Neuron (in vitro differentiated cells): ENCODE measurements around the genes OR4K14, TTC5 and RNASE12.

DNA sequence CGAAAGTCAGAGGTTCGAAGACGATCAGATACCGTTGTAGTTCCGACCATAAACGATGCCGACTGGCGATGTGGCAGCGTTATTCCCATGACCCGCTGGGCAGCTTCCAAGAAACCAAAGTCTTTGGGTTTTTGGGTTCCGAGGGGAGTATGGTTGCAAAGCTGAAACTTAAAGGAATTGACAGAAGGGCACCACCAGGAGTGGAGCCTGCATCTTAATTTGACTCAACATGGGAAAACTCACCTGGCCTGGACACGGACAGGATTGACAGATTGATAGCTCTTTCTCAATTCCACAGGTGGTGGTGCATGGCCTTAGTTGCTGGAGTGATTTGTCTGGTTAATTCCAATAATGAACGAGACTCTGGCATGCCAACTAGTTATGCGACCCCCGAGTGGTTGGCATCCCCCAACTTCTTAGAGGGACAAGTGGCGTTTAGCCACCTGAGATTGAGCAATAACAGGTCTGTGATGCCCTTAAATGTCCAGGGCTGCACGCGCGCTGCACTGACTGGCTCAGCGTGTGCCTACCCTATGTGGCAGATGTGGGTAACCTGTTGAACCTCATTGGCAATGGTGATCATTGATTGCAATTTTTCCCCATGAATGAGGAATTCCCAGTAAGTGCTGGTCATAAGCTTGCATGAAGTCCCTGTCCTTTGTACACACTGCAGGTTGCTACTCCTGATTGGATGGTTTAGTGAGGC, 2545.2 kb upstream of the OR11H12 start:
- PRO-cap: no peak

DNA sequence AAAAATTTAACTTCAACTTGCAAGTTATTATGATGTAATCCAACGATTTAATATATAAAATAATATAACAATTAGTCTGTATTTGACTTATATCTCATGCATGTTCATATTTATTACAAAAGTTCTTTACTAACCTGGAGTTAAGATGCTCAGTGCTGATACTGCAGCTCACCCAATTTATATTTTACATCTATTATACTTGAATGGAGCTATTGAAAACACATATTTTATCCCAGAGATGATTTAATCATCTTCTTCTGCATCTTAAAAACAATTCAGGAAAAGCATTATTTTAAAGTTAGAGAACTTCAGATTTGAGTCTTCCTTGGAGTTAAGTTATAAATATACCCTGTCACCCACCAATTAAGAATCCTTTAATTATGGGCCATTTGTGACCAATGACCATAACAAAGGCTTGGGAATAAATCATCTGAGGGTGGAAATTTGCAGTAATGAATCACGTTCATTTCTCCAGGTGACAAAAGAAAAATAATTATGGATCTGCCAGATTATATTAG, at the start of gene OR4K14:
OR4K14 (minus strand) TSS at position 299 of the 518 bp plus-strand sequence.
- PRO-cap: no peak

DNA sequence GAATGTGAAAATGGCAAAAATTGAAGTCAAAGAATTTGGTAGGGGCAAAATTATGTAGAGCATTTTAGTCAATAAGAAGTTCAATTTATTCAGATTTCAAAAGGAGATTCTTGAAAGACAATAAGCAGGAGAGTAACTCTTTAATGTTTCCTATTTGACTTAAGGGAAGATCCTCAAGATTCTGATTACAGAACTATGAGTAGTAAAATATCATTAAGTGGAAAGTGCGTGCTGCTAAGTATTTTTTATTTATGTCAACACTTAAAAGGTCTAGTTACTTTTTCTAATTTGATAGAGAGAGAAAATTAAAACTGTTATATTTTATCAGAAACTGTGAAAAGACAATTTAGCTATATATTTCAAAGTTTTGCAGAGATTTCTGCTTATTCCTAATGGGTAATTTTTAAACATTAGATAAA, 6.6 kb downstream of the OR4N5 start:
- PRO-cap: no peak

DNA sequence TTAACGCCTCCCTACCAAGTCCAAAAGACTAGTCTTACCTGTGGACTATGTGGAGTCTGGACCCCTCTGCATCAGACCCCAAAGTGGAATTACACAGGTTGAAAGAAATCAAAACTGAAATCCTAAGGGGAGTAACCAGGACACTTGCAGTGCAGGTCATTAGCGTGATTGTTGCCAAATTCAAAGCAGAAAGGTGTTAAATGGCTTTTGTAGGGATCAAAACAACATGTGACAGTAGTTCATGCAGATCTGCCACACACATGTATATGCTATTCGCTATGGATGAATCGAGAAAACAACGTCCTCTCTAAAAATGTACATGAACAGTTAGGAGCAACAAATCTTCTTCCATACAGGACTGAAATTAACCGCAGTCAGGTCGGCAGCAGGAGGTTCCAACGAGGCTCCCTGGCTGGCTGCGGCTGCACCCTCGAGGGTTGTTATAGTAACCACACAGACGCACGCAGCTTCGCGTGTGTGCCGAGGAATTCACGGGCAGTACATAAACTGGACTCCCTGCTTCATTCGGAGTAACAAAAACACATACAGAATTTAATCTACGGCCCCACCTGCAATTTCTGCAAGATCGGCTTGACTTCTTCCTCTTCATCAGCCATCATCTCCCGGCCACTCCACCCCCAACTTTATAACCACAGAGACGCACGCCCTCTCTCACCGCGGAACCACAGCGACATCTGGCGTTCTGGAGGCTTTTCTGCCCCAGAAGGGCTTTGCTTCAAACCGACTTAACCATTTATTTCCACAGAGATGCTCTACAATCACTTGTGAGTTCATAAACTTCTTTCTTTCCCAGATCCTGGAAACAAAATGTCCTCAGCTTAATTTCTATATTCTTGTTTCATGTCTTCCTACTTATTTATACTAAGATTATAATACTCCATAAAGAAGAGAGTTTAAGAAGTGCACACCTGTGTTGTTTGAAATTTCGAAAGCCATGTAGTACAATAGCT, at the start of gene TTC5:
TTC5 (minus strand) TSS at position 634 of the 971 bp plus-strand sequence.
- PRO-cap: unidirectional peak, minus-strand start at position 447 of the sequence; unidirectional peak, minus-strand start at position 634 of the sequence

GRCh38 chr14:20434526-20435902, 952 bp downstream of the KLHL33 start:
- PRO-cap: bidirectional peak, plus-strand start at chr14:20435101, minus-strand start at chr14:20435114; bidirectional peak, plus-strand start at chr14:20435407, minus-strand start at chr14:20435257

- PRO-cap: no peak
Observed at GRCh38 chr14:20474211-20475402, 5.4 kb downstream of the PNP start.

DNA sequence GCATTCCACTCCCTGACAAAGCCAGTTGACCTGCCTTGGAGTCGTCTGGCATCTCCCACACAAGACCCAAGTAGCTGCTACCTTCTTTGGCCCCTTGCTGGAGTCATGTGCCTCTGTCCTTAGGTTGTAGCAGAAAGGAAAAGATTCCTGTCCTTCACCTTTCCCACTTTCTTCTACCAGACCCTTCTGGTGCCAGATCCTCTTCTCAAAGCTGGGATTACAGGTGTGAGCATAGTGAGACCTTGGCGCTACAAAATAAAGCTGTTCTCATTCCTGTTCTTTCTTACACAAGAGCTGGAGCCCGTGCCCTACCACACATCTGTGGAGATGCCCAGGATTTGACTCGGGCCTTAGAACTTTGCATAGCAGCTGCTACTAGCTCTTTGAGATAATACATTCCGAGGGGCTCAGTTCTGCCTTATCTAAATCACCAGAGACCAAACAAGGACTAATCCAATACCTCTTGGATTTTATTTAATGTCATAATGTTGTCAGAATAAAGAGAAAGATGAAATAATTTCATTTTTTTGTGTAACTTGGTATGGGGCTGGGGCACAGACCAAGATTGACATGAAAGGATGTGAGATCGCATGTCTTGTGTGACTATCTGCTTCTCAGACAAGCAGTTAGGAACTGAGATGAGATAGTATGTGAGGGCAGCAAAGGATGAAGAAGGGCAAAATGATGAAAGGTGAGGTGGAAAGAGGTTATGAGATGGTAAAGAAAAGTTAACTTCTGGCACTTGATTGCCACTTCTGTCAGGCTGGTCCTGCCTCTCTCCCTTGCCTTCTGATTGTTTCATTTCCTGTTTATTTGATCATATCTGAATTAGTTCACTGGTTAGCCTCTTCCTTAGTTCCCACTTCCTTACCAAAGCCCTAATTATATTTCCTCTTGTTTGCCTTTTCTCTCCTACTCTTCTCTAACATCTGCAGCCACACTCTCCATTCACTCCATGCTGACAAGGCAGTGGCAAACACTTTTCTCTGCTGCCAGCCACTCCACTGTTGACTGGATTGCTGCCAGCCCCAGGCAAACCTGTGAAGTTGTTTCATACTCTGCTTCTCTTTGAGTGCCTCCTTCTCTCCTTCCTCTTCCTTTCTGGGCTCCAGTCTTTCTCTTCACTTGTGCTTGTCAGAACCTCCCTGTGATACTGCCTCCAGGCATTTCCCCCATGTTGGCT, 7.8 kb downstream of the PNP start:
- PRO-cap: no peak

DNA sequence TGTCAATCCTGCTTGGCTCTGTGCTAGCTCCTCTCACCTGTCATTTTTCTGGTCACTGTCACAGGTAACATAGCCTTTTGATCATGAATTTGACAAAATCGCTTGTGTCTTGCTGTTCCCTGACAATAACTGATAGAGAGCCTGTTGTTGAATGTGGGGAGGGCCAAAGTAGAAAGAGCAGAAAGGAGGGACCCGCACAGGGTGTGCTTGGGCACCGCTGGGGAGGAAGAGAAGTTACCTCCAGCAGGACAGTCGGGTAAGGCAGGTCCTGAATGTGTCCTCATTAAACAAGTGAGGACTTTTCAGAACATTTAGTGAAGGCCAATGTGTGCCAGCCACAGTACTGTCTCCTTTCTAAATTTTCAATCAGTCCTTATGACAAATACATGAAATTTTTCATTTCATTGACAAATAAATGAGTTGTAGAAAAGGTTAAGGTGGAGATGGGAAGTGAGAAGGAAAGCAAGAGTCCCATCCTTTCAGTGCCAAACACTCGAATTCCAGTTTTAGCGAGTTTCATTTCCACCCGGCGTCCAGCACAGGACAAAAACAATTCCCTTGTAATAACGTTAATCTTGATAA, at the start of gene RNASE12:
RNASE12 (minus strand) TSS at position 155 of the 582 bp plus-strand sequence.
- PRO-cap: no peak

GRCh38 chr14:20613311-20614674, 22.6 kb upstream of the RNASE12 start:
- PRO-cap: unidirectional peak, minus-strand start at chr14:20613477; unidirectional peak, minus-strand start at chr14:20613836; unidirectional peak, minus-strand start at chr14:20613869

DNA sequence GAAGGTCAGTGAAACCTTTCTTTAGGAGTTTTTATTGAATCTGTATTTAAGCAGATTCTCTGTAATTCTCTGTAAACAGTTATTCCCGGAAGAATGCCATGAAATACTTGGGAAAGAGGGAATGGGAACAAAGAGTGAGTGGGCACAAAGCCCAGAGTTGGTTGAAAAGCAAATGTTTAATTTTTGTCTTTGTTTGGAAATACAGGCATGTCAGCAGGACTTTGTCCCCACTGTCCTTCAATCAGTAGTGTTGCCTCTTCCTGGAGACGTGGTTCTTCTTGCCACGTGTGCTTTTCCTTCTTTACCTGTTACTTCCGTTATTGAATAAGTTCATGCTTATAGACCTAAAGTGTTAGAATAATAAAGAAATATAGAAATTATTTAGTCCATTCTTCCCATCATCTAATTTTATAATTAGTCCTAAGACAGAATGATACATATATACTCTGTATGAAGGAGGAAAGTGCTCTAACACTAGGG, 2.1 kb upstream of the ANG start:
- PRO-cap: no peak

DNA sequence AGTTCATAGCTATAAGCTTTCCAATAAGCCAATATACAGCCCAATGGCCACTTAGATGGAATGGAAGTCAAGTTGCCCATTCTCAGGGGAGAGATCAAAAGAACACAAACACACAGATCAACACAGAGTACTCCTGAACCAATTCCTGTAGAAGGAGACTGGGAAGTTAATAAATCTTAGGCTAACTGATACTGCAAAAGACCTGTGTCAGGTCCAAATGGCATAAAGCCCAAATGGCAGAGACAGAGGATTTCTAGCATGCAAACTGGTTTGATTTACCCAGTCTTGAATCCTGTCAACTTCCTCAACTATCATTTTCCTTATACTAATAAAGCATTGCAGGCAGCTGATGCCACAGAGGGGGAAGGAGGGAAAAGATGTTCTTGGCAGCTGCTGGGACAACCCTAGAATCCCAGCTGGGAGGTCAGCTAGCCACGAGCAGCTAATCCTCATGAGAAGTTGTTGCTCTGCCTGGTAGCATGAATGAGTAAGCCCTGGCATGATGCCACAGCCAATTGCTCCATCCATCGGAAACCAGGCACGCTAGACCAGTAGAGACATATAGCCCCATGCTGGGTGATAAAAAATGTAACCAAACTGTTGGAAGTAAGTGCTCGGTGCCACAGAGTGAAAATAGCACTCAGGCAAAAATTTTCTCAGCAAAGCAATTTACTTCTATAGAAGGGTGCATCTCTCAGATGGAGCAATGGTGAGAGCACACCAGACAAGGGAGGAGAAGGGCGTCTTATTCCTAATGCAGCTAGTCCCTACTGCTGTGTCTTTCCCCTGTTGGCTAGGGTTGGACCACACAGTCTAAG, 26.2 kb downstream of the ANG start:
- PRO-cap: no peak

DNA sequence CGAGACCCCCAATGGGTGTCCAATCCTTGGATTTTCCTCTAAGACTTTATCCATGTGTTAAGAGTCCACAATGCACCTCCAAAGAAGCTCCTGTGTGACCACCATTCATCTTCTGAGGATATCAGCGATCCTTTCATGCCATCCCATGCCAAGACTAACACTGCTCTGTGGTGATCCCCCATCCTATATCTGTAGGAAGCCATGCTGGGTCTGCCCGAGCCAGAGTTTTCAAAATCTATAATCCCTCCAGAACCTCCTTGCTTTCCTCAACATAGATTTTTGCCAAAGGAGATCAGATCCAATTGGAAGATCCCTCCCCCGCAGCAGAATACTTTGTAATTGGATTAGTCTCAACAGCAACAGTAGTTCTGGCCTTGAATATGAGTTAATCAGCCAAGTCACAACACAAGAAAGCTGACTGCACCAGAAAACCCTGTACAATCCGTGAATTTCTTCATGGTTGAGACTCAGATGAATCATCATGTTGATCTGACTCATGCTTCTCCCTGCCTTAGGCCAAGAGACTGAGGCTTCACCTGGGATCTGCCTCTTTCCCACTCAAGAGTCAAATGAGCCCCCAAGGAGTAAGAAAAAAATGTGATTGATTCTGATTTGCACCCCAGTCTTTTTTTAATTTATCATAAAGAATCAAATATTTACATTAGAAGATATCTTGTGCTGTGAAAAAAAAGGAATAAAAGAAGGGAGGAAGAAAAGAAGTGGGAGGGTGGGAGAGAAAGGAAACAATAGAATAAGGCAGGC, 3.0 kb upstream of the METTL17 start:
- PRO-cap: no peak

- PRO-cap: bidirectional peak, plus-strand start at chr14:21004184, minus-strand start at chr14:21003985
Observed at GRCh38 chr14:21003815-21004364, 4.8 kb downstream of the SLC39A2 start.

GRCh38 chr14:21068787-21069200, 1.3 kb upstream of the ARHGEF40 start:
- PRO-cap: unidirectional peak, plus-strand start at chr14:21068965

DNA sequence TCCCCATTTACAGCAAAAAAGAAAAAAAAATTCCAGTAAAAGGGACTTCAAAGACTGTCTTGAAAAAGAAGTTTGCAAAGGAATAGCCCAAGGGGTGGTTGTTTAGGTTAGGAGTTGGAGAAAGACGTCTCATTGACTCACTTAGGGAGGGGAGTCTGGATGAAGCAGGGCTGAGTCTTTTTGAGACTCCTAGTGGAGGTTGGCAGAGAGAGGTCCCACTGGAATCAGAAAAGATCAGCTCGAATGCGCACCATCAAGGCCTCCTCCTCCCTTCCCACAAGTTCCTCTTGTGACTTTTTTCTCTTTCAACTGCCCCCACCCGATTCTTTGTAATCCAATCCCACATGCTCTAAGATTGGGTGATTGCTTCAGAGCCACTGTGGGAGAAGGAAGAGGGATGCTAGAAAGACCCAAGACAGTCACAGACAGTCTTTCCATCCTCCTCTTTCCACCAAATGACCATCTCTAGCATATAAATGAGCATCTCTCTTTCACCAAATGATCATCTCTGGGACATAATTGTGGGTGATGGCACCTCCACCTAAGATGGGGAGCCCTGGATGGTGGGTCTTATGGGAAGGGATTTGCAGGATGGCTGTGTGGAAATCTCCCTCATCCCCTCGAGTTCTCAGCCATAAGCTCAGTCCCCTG, 2.1 kb downstream of the ARHGEF40 start:
- PRO-cap: no peak

DNA sequence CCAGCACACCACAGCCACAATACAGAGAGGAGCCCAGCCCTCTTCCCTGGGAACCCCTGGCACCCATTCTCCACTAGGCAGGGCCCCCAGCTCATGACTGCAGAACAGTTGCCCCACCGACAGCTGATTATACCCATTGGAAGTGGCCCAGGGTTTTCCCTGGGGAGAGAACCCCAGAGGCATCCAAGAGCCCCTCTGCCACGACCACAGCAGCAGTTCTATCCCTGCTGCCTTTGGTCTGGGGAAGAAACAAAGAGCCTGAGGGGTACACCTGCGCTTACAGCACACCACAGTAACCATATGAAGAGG, 13.9 kb upstream of the OR5AU1 start:
- PRO-cap: no peak

GRCh38 chr14:21192490-21193048, 36.7 kb upstream of the OR5AU1 start:
- PRO-cap: bidirectional peak, plus-strand start at chr14:21192745, minus-strand start at chr14:21192487

DNA sequence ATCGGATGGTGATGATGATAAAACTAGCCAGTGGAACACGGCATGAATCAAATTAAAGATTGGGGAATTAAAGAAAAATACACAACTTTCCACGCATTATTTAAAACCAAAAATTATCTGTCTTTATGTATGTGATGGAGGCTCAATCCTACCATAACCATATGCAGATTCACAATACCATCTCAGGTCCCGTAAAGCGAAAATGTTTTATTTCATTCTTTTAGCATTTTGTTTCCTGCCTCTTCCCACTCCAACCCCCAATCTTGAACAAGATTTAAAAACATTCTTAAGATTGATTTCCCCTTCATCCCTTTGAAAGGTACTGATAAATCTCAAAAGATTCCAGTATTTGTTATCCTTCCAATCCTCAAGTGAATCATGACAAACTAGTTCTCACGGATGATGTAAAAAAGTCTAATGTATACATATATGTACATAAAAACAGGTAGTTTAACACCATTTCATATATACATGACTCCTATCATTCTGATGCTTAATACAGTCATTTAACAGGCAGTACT, 34.2 kb downstream of the HNRNPC start:
- PRO-cap: no peak

- PRO-cap: no peak
Observed at GRCh38 chr14:21262353-21262961, 6.8 kb downstream of the HNRNPC start.

GRCh38 chr14:21409751-21410236, 26.0 kb upstream of the SUPT16H start:
- PRO-cap: no peak